Metanephros (tissue), 2 donors: ENCODE results near the gene INSM1.

DNA sequence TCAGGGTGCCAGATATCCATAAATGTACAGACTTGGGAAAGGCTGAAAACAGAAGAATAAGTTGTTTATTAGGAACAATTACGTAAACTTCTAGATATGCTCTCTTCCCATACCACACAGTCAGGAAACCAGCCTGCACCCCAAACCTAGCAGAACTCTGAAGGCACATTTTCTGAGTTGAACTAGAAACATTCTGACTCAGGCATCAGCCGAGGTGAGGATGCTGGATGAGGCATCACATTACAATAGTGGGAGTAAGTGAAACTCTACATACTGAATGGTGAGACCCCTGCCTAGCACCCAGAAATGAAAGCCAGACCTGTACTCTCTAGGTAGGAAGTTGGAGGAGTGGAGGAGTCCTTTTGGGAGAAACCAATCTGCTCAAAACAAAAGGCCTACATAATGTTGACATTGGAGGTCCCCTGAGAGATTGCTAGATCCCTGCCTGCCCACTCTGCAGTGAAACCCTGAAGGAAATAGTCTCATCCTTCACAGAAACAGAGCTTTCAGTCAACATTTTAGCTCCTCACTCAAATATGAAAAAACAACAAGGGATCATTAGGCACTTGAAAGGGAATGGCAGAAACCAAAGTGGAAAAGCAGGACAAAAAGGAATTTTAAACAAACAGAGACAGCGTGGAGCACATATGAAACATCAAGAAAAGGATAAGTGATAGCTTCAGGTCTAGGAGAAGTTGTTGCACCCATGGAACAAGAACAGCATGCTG, 205.3 kb downstream of the SLC24A3 start:
- RAMPAGE, long total RNA: no peak

DNA sequence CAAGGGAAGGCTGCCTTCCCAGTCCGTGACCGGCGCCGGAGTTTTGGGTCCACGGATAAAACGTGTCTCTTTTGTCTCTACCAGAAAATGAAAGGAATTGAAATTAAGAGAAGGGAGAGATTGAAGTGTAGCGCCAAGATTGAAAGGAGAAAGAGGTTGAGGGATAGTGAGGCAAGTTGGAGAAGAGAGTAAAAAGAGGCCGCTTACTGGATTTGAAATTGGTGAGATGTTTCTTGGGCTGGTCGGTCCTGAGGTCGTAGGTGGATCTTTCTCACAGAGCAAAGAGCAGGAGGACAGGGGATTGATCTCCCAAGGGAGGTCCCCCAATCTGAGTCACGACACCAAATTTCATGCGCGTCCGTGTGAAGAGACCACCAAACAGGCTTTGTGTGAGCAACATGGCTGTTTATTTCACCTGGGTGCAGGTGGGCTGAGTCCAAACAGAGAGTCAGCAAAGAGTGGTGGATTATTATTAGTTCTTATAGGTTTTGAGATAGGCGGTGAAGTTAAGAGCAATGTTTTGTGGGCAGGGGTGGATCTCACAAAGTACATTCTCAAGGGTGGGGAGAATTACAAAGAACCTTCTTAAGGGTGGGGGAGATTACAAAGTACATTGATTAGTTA, 1.9 kb upstream of the RIN2 start:
- RAMPAGE, long total RNA: no peak

DNA sequence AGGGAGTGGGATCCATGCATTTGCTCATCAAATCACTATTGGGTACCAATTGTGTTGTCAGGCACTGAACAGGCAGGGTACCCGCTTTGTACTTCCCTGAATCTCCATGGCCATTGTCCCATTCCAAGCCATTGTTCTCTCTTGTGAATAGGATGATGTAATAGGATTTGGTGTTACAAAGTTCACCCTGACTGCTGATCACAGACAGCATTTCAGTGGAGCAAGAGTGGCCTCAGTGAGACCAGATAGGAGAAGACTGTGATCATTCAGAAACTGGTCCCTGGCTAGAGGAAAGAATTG, 16.5 kb downstream of the RIN2 start:
- RAMPAGE, long total RNA: no peak

GRCh38 chr20:19875826-19876158, 117.7 kb downstream of the RIN2 start:
- RAMPAGE, long total RNA: no peak

DNA sequence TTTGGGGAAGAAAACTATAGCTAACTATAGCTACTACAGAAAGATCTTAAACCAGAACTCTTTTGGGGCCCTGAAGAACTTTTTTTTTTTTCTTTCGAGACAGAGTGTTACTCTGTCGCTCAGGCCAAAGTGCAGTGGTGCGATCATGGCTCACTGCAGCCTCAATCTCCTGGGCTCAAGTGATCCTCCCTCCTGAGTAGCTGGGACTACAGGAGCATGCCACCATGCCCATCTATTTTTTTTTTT, 128.8 kb downstream of the RIN2 start:
- RAMPAGE, long total RNA: no peak

DNA sequence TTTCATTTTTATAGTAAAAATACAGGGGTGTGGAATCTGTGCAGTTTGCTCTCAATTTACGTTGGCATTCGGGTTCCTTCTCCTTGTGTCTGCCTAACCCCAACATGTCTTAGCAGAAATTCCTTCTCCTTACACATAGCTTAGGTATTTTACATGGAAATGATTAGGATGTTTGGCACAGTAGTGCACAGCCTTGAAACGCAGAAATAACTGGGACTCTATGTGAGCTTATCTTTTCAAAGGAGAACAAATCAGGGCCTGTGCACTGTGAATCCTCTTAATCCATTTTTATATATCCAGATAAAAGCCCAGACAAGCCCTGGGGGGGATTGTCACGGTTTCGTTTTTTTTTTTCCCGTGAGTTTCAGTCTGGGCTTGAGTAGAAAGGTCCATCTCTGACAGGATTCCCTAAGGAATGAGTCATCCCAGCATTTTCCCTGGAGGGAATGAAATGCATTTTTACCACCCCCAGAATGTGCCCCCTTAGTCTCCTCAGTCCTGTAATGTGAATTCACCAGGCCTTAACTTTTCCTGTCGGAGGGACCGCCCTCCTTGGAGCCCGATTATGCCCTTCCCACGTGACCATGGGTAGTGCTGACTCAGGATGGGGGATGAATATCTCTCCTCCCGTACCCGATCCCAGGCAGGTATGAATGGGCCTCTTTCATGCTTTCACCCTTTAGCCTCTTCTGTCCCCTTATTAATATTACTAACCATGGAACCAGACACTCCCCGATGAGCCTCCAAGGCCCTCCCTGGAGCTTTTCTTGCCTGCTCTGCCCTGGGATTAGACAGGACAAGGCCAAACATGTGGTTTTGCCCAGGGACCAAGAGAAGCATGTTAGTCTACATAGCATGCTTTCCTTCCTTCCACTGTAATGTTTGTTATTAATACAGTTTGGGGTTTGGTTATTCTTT, 24.0 kb upstream of the NAA20 start:
- RAMPAGE, long total RNA: no peak

- RAMPAGE, long total RNA: no peak
Measured at GRCh38 chr20:20367154-20368164, at the start of gene INSM1. TSS of gene INSM1 (plus strand) at chr20:20368104.

DNA sequence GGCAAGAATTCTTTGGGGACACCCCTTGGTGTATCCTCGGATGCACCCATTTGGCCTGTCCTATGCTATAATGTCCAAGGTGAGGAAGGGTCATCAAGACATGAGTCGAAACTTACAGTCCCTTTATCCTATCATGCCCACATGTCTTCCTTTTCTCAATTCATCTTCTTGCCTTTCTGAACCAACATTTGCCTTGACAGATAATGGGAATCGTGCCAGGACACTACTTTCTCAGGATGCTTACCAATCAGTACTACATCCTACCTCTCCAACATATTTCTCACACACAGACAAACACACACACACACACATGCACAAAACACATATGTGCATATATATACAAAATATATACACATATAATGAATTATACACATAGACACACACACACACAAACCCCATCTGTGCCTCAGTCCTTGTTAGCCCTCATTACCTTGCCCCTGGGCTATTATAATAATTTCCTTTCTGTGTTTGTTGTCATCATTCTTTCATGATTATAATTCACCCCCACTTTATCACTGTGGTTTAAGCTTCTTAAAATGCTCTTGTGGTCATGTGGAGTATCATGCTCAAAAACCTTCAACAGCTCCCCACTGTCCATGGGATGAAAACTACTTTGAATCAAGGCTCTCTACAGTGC, 148.8 kb downstream of the RALGAPA2 start:
- RAMPAGE, long total RNA: no peak

DNA sequence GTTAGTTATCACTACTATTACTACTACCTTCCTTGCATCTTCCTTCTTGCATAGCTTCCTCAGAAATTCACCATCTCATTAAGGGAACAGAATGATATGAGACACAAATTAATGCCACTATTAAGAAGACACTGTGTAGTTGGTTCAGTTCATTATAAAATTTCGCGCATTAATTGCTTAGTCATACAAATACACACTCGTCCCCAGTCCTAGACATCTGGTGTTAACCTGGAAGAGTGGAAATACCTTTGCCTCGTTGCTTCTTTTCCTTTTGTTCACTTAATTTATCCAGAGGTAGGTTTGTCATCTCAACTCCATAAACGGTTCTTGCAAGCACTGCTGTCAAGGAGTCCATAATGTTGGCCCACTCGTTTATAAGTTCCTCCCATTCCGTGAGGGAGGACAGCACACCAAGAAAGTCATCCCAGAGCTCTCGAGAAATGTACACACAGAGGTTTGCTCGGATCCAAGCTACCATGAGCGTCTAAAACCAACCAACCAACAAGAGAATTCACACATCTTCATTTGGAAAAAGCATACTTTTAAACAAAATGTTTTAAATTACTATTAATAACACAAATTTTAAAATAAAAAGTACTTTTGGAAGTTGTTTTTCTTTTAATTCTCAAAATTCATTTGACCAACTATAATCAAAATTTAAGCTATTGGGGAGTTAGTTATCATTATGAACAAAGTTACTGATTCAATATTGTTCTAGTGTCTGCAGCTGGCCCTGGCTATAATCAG, 107.3 kb downstream of the RALGAPA2 start:
- RAMPAGE, long total RNA: no peak

GRCh38 chr20:20731587-20732072, 19.2 kb upstream of the RALGAPA2 start:
- RAMPAGE, long total RNA: no peak

DNA sequence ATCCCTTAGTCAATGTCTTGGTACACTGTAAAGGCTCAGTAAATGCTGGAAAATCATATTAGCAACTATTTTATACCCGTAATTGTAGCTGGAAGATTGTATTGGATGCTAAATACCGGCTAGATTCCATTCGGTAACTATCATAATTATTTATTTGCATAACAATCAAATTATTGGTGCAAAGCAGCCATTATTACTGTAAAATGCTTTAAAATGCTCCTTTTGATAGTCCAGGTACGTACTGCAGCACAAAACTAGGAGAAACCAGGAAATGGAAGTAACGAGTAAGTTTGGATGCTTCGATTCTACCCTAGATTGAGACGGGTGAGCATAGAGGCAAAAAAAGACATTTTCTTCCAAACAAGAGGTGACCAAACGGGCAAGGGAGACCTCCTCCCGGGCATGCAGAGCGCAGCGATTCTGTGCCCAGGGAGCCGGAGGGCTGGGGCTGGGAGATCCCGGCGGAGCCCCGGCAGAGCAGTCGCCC, 486 bp upstream of the XRN2 start:
- RAMPAGE, long total RNA: no peak

DNA sequence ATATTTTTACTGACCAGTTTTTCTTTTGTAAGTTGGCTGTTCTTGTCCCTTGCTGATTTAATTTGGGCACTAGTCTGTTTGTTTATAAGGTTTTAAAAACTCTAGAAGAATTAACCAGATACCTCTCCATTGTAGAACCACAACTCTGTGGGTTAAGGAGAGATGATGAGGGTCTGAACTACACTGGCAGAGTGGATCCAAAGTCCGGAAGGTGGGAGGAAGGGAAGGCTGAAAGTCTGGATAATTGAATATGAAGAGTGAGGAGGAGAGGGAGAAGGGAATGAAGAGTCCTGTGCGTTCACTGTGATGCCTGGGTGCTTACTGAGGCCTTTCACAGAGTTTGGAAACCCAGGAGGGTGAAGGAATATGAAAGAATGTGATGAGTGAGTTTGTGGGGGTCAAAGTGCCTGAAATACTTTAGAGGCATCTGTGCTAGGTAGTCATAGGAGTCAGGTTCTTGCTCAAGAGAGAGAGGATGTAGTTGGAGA, 20.8 kb downstream of the NKX2-4 start:
- RAMPAGE, long total RNA: no peak

DNA sequence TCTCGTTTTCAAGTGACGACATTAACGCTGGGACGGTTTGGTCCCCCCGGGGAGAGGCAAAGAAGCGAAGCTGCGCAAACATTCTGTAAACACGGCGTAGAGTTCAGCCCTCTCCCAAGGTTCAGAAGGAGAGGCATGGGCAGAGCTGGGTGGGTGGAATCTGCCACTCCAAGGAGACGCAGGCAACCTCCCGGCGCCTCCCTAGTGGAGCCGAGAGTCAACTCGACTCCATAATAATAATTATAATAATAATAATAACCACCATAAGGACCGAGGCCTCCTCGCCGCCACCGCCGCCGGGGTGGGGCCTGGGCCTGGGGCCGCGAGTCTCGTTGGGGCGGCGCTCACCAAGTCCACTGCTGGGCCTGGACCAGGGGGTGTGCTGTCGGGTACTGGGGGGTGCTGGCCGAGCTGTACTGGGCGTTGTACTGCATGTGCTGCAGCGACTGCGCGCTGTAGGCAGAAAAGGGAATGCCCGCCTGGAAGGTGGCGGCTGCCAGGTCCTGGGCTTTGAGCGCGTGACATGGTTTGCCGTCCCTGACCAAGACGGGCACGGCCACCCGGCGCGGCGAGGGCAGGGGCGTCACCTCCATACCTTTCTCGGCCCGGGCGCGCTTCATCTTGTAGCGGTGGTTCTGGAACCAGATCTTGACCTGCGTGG, 2.2 kb downstream of the NKX2-2 start:
- RAMPAGE, long total RNA: no peak

GRCh38 chr20:21767712-21768325, 62.4 kb downstream of the PAX1 start:
- RAMPAGE, long total RNA: no peak

DNA sequence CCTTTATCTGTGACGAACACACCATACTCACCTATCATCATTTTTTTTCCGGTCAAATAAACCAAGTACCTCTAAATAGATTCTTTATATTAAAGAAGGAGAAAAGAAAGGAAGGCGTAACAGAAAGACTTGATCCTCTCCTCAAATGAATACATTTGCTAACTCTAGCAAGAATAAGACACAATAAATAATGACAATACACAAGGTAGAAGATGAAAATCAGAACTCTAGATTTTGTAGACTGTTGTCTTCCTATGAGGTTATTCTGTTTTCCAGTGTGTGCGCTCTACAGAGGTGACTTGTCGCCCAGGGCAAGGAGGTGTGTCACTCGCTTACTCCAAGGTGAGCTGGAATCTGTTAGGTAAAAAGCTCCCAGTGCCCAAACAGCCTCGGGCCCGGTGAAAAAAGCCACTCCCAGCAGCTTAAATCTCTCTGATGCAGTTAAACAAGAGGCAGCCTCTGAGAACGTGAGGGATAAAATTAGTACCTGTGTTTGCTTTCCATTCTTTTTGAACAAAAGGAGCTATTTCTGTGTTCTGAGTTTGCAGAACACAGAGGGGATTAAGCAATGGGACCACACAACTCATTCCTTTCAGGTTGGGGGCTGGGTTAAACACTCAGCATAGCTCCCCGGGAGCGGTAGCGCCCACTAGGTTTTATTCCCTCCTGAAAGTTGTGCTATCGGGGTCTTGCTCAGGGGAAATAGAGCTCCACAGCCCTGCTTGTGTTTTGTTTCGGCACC, 181.4 kb downstream of the FOXA2 start:
- RAMPAGE, long total RNA: no peak

GRCh38 chr20:22463012-22463581, 121.3 kb downstream of the FOXA2 start:
- RAMPAGE, long total RNA: no peak

DNA sequence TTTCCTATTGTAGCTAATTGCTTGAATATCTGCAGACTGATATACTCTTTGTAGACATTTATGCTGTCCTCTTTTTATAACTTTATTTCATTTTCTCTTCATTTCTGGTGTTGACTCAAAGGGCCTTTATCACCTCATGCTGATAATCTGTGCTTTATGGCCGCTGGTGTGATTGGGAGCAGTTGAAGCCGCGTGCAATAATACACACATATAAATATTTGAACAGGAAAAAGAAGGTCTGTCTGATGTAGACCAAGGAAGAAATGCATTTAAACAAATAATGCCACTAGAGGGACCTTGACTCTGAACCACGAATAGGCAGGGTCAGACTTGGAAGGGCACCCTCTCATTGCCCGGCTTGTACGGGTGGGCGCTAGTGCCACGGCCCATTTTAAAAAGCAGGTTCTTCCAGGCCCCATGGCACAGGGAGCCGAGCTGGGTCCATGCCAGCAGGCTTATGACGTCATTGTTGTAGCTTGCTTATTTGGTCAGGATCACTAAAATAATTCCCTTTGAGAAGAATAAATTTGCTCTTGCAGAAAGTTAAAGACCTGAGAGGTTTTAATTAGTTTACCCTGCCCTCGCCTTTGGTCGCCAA, 94.2 kb downstream of the FOXA2 start:
- RAMPAGE, long total RNA: no peak

GRCh38 chr20:22567778-22568709, 16.3 kb downstream of the FOXA2 start:
- RAMPAGE, long total RNA: no peak

GRCh38 chr20:22576250-22576697, 8.1 kb downstream of the FOXA2 start:
- RAMPAGE, long total RNA: no peak

GRCh38 chr20:22582467-22582755, 2.0 kb downstream of the FOXA2 start:
- RAMPAGE, long total RNA: no peak